SK-N-MC (cell line): ENCODE measurements around a stretch of chr1.

DNA sequence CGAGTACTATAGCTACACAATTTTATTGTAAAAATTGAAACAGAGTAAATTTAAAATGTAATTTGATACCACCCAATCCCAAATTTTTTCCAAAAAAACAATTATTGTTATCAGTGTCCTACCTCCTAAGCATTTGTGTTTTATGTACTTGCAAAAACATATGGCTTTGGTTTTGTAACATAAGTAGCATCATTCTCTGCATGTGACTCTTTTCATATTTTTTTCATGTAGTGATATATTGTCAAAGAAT, 12.3 kb upstream of the FRRS1 start:
- RRBS: no CpG with 5 or more reads among the region's 1 CpG

DNA sequence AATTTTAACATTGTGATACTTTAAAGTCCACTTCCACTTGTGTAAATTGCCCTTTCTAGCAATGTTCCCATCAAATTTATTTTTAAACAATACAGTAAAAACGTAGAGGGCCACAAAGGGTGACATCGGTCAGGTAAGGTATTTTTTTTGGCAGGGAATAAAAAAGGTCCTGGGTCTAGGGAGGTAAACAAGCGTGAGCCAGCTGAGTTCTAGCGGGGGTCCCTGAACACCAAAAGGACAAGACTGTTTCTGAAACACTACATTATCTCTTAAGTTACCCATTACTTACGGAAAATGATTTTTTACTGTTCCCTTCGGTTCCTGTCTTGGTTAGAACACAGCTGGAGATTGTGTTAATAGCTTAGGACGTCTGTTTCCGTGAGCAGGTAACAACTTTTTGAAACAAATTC, 449 bp upstream of the MFSD14A start:
- RRBS: no CpG with 5 or more reads among the region's 8 CpGs

DNA sequence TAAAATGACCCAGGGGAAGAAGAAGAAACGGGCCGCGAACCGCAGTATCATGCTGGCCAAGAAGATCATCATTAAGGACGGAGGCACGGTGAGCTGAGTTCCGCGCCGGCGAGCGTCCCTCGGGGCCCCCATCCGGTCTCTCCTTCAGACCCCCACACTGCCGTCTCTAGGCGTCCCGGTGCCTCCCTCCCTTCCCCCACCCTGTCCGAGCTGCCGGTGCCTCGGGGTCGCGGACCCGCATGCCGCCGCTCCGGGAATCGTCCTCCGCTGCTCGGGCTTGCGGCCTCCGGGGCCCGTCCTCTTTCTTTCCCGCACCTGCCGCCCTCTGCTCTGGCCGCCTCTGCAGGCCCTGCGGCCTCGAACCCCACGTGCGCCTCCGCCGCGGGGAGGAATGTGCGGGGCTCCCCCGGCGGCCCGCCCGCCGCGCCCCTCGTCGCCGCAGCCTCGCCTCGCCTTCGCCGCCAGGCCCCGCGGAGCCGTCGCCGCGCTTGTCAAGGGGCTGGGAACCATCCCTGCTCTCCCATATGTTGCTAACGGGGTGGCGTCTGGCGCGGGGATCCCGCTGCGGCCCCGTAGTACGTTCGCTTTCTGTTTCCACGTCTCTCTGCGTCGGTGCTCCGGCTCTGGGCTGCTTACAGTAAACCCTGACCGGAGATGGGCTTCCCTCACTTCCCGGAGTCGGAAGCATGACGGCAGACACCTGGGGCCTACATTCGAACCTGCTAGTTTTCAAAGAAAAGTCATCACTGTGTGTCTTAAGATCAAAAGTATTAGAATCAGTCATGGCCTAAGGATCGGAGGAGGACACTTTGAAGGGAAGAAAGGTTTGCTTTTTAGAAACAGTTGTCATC, 559 bp downstream of the MFSD14A start:
- RRBS: under 1% methylated on average over 11 of the region's 80 CpGs

DNA sequence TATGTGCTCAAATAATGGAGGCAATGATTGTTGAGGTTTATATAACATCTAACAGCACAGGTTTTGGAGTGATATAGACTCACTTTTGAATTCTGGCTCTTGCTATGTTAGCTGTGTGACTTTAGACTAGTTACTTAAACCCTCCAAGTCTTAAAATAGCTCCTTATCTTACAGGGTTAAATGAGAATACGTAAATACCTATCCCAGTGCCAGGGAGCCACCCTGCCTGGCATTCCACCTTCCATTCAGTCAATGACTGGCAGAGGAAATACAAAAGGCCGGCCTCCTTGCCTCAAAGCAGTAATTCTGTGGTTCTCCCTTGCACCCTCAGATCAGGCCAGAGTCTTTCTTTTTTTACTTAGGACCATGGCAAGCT, 31.8 kb downstream of the DBT start:
- RRBS: no CpG with 5 or more reads among the region's 2 CpGs

DNA sequence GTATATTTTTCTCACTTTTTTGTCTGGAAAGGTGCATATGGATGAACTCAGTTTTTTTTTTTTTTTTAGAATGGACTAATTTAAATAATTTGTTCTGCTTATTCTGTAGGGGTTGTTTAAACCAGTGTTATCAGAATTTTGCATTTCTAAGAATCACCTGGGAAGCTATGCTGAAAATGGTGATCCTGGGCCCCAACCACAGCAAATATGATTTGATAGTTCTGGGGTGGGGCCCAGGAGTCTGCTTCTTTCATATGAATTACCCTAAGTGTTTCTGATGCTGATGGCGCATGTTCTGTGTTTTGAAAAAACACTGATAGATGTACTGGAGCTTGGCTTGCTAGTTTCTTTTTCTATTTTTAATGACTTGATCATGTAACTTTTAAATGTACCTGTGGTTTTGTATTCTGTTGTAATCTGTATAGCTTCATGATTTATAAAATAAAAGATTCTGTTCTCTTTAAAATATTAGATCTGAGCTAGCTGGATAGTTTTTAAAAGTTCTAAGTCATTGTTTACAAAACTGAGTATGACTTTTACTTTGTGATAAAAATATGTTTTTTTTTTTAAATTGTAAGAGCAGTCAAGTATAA, 89.4 kb downstream of the CDC14A start:
- RRBS: no CpG with 5 or more reads among the region's 1 CpG

DNA sequence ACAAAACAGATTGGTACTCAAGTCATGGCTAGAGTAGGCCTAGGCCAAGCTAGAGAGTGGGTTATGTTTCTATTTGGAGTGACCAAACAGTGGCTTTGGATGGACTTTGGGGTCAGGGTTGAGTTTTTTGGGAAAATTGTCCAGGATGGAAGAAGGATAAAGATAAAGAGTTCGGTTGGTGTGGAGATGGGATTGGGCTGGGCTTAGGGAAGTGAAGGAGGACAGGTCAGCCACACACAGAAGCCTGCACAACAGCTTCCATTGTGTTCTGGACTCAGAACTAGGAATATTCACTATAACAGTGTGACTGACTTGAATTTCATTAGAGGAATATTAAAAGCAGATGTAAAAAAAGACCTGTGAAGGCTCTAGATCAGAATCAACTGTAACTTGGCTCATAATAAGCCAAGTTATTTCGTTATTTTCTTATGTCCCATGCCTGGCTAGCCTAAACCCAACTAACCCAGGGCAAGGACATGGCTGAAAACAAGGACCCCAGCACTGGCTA, 56.7 kb upstream of the GPR88 start:
- RRBS: no CpG with 5 or more reads among the region's 2 CpGs

GRCh38 chr1:100494349-100495399, 43.3 kb upstream of the GPR88 start:
- RRBS: no CpG with 5 or more reads among the region's 4 CpGs

DNA sequence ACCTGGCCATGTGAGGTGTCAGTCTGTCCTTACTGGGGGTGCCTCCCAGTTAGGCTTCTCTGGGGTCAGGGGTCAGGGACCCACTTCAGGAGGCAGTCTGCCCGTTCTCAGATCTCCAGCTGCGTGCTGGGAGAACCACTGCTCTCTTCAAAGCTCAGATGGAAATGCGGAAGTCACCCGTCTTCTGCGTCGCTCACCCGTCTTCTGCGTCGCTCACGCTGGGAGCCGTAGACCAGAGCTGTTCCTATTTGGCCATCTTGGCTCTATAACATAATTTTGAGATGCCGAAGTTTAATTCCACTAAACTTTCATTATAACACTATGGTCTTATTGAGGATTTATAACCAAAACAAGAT, 37.3 kb upstream of the VCAM1 start:
- RRBS: no CpG with 5 or more reads among the region's 12 CpGs

- RRBS: no CpG with 5 or more reads among the region's 3 CpGs
Observed at GRCh38 chr1:100924641-100925820, 29.1 kb downstream of the SLC30A7 start.

DNA sequence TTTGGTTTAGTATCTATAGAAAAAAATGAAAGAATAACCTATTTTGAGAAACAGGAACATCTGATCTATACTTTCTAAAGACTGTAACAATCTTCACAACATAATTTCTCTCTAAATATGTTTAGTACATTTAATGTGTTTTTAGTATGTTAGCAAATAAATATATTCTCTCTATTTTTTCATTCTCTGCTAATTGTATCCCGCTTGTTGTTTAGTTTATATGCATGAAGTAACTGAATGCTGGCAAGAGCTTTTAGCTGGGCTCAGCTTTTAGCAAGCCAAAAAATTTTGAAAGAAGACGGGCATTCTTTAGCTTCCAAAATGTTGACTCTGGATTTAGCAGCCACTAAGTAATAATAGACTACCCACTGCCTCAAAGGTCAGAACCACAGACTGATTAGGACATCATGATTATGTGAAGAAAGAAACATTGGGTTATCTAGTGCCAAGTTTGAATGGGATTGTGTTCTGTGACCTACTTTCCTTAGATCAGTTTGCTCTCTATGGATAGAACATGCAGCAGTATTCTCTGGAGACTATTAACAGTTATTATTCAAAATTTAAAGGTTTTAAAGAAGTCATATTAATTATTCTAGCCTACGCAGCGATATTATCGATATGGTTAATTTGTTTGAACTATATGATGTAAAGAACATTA, 80.3 kb upstream of the DPH5 start:
- RRBS: no CpG with 5 or more reads among the region's 5 CpGs

DNA sequence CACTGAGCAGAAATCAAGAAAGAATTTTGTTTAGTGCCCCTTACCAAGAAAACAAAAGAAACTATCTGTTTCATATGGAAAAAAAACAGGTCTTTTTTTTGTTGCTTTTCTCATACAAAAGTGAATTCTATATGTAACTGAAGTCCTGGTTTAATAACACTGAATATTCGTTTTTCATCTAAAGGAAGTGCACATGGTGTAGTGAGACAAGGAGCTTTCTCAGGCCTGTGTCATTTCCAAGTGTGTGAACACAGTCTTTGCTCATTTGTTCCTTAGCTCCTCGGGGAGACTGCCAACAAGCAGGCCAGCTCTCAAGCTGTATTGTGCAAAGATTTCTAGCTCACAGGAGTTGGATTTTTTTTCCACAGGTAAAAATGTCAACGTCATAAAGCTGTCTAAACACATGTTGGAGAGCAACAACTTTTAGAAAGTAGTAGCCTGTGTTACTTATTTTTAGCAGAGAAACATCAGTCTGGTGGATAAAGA, 87.9 kb upstream of the S1PR1 start:
- RRBS: no CpG with 5 or more reads among the region's 3 CpGs

GRCh38 chr1:101239692-101240902, 3.3 kb downstream of the S1PR1 start:
- RRBS: 95% methylated on average over 9 of the region's 38 CpGs

- RRBS: no CpG with 5 or more reads among the region's 1 CpG
Observed at GRCh38 chr1:101257864-101258456, 21.1 kb downstream of the S1PR1 start.

DNA sequence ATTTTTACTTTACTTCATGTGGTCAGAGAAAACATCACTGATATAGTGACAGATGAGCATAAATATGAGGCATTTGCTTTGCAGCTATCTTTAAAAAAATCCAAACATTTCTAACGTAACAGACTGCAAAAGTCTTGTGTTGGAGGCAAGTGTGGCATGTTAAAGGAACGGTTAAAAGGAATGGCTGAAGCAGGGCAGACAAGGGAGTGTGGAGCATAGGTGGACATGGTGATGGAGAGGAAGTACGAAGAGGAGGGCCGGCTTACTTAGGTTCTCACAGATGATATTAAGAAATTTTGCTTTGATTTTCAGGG, 263.4 kb upstream of the OLFM3 start:
- RRBS: no CpG with 5 or more reads among the region's 4 CpGs

GRCh38 chr1:103524904-103525576, 459 bp upstream of the RNPC3 start:
- RRBS: no CpG with 5 or more reads among the region's 28 CpGs

- RRBS: 99% methylated on average over 5 of the region's 12 CpGs
Observed at GRCh38 chr1:104072904-104073126, 323.1 kb downstream of the AMY1C start.

- RRBS: 69% methylated on average over 8 of the region's 37 CpGs
Observed at GRCh38 chr1:107570175-107571028, 394.6 kb downstream of the VAV3 start.

DNA sequence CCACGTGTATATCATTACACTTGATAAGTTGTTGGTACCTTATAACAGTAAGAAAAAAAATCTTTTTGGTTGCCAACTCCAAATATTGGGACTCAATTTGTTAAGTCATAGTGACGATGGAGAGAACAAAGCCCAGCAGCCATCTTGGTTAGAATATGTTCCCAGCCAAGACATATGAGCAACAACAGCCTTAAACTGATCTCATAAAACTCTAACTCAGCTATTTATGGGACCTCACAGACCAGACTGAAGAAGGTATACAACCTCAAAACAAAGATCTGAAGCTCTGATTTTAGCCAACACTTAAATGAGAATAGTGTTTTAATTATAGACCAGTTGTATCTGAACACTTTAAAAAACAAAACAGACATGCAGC, 281.3 kb downstream of the VAV3 start:
- RRBS: no CpG with 5 or more reads among the region's 2 CpGs

GRCh38 chr1:107829473-107829879, 135.5 kb downstream of the VAV3 start:
- RRBS: no CpG with 5 or more reads among the region's 1 CpG